Skeletal muscle satellite cell (primary cell): Measurements from ENCODE around the genes RAPGEF2 and GK3.

- CAGE, long polyA plus RNA, result no peak
These were observed at the start of gene RAPGEF2 for GRCh38 chr4:159102737-159103315. Gene RAPGEF2 (plus strand): TSS chr4:159103079.

GRCh38 chr4:159263851-159264321, 161.0 kb downstream of the RAPGEF2 start:
- CAGE, long polyA plus RNA, result no peak

DNA sequence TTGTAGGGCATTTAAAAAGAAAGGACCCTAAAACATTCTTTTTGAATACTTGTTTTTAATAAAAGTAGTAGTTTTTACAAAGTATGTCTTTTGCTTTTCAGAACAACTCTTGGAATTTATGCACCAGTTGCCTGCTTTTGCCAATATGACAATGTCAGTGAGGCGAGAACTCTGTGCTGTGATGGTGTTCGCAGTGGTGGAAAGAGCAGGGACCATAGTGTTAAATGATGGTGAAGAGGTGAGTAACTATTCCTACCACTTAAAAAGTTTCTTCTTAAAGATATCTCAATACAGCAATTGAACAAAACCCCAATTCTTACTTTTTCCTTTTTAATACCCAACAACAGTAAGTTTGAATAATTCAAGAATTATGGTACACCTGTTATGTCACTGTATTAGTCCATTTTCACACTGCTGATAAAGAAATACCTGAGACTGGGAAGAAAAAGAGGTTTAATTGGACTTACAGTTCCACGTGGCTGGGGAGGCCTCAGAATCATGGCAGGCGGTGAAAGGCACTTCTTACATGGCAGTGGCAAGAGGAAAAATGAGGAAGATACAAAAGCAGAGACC, 219.5 kb downstream of the RAPGEF2 start:
- CAGE, long polyA plus RNA, result no peak

GRCh38 chr4:159330176-159330748, 227.4 kb downstream of the RAPGEF2 start:
- CAGE, long polyA plus RNA, result no peak

DNA sequence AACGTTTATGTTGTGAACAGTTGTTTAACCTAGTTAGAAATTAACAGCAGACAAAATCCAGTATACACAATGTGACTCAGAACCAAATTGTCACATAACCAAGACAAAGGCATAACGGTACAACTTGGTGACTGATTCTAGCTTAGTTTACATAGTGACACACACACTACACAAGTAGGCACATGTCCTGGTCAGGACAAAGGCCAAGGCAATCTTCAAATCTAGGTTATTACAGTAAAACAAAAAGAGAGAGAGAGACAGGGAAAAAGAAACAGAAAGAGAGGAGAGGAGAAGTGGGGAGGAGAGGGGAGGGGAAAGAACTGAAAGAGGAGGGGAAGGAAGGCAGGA, 482.6 kb downstream of the NAF1 start:
- CAGE, long polyA plus RNA, result no peak

GRCh38 chr4:163114261-163114593, 52.5 kb downstream of the NAF1 start:
- CAGE, long polyA plus RNA, result no peak

DNA sequence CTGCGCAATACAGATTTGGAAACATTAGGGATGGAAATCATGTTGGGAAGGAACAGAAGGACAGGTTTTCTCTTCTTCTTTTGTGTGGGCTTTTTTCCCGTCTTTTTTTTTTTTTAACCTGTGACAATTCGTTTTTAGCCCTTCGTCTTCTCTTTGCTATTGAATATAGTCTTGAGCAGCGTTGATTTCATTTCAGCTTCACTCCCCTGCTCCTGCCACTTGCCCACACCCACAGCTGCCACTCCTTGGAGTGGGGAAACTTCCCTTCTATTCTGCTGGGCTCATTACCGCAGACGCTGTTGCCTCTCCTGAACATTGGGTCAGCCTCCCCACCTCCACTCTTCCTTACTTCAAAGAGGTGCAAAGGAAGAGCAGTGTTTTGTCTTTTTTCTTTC, 621 bp upstream of the NPY5R start:
- CAGE, long polyA plus RNA, result no peak

- CAGE, long polyA plus RNA, result no peak
These were observed 34.3 kb downstream of the TMA16 start for GRCh38 chr4:163528678-163529271.

GRCh38 chr4:163591579-163592149, 97.2 kb downstream of the TMA16 start:
- CAGE, long polyA plus RNA, result no peak

- CAGE, long polyA plus RNA, result no peak
These were observed 116.2 kb downstream of the TMA16 start for GRCh38 chr4:163610631-163611065.

- CAGE, long polyA plus RNA, result no peak
These were observed 7.8 kb downstream of the KLHL2 start for GRCh38 chr4:165215137-165215650.

GRCh38 chr4:165279539-165279942, at the start of gene GK3:
Gene GK3 (minus strand): TSS chr4:165279704.
- CAGE, long polyA plus RNA, result no peak

DNA sequence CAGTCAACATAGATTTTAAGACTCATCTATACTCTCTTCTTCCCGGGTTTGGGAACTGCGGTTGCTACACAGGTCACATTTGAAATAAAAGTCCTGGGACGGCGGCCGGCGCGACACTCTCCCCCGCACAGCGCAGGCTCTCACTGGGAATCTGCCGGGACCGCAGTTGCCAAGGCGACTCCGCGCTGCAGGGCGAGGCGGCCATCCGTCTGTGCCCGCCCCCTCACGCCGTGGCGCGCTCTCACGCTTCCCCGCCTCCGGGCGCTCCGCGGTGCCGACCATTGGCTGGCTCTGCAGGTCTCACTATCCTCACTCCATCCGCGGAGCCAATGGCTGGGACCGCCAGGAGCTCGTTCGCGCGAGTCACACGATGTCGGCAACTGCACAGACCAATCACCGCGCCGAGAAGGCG, 259 bp upstream of the MSMO1 start:
- CAGE, long polyA plus RNA, result no peak

DNA sequence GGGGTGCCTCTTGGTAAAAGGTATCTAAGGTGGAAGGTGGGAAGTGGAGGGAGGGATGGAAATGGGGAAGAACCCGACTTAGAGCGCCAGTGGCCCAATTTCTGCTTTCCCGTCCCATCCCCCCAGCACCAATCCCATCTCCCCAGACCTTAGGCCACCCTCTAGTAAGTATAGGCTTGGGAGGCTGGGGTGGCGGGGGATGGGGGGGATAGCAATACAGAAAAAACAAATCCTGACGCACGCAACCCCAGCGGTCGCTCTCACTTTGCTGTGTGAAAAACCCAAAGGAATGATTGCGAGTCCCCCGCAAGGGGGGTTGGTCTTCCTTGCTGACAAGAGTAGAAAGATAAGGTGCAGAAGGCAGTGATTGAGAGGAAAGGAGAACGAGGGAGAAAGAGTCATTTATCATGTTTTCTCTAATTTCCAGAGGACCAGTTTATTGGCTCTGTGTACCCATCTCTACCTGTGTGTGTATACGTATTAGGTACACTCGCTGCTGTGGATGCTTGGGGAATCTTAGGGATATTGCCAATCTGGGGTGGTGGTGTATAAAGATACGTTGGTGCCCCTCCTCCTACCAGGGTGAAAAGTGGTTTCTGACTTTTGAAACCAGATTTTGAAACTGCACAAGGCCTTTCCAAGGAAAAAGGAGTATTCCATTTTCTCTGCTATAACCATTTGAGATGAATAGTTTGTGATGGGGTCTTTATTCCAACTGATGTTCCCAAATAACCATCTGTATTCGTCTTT, 995 bp downstream of the CPE start:
- CAGE, long polyA plus RNA, result no peak

DNA sequence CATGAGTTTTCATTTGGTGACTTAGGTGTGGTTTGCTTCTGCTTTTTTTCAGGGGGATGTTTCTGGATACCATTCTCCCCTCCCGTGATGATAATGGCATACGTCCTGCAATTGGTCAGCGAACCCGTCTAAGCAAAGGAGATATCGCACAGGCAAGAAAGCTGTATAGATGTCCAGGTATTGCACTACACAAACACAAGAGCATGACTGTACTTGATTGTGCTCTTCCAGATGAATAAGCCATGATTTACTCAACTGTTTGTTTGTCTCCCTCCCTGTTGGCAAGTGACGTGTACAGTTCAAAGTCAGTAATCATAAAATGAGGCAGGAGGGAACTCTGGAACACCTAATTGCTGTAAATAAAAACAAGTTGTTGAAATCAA, 141.3 kb downstream of the TLL1 start:
- CAGE, long polyA plus RNA, result no peak

- CAGE, long polyA plus RNA, result no peak
These were observed 66.4 kb upstream of the DDX60 start for GRCh38 chr4:168384950-168385400.

DNA sequence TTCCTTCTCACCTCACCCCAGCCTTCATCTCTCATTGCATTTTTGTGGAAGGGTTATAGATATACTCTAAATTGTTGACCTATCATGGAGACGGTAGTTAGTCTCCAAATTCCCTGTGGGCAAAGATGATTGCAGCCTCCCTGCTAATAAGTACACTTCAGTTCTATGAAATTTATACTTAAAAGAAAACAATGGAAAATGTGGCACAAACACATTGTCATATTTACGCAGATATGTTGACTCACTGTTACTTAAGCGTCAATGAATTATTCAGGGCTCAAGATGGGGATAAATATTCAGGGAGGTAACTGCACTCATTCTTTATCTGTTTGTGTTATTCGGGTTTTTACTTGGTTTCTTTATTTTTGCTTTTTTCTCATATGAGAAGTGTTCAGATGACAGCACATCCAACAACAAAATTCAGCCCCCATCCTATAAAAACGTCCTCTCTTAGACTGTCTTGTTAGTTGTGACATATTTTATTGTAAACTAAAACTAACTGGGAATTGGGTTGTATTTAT, 44.1 kb downstream of the PALLD start:
- CAGE, long polyA plus RNA, result no peak

- CAGE, long polyA plus RNA, result no peak
These were observed 136.7 kb downstream of the PALLD start for GRCh38 chr4:168633457-168633959.

- CAGE, long polyA plus RNA, result no peak
These were observed 137.4 kb downstream of the PALLD start for GRCh38 chr4:168634102-168634845.

GRCh38 chr4:168765593-168765984, 244.5 kb downstream of the CBR4 start:
- CAGE, long polyA plus RNA, result no peak